ENCODE data around the gene C1QL4.

DNA sequence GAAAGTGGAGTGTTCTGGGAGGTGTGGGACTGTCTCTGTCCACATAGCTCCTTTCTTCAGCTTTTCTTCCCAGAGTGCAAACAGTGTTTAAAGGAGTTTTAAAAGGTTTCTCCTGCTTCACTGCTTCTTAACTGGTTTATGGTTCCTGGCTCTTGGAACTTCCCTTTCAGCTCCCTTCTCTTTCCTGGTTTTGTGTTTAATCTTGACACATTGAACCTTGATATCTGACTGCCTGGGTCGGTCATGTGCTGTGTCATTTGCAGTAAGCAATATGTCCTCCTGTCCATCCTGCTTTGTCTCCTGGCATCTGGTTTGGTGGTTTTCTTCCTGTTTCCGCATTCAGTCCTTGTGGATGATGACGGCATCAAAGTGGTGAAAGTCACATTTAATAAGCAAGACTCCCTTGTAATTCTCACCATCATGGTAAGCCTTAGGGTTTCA, 2.2 kb downstream of the TMEM106C start:
- RRBS, result no CpG with 5 or more reads among the region's 3 CpGs

DNA sequence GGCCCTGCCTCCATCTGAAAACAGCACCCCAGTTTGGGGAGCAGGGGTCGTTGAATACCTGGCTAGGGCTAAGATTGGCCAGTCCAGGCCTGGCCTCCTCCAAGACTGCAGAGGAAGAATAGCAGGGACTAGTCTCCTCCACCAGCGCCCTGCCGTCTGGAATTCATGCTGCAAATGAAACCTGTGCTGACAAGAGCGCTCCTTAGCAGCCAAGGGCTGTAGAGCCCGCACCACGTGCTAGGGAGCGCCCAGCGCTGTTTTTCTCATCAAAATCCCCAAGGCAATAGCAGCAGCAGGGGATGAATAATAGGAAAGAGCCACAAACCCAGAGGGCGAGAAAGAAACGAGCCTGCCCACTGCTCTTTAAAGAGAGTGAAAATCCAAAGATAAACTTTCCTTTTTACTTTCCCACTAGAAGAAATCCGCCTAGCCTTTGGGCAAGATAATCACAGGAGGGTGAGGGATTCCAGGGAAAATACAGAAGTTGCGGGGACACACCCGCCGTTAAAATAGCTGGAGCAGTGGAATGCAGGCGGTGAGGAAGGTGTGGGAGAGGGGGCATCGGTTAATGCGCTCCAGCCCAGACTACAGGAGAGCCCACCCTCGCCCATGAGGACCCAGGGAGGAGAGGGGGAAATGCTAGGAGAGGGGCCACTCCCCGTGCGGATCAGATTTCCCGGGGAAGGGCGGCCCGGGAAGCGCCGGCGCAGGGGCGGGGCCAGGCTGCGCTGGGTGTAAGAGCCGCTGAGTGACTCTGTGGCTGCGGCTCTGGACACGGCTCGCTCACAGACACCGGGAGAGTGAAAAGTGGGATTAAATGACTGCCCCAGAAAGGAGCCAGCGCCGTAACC, 3.1 kb downstream of the COL2A1 start:
- RRBS, result under 1% methylated on average over 8 of the region's 35 CpGs

DNA sequence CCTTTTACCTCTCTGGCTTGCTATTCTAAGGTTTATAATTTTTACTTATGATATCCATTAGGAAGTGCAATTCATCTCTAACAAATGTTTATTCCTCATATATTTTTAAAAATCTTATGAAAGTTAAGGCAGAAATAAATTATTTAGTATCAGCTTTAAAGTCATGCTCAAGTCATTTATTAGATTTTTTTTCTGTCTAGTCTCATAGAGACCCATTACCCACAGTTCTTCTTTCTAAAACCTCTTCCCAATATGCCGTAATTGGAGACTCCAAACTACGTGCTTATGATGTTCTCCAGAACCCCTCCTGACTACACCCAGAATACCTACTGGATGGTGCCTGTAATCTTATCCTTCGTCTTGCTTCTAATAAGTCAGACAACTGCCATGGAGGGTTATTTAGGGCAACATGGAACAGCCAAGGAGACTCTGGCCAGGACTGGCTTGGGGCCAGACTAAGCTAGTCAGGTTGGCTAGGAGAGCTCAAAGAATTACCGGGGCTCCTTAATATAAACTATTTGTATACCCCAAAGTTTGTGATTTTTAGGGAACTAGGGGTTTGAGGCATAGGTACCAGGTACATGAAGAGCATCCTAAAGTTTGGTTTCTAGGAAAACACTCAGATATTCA, 6.7 kb downstream of the PFKM start:
- RRBS, result no CpG with 5 or more reads among the region's 4 CpGs

DNA sequence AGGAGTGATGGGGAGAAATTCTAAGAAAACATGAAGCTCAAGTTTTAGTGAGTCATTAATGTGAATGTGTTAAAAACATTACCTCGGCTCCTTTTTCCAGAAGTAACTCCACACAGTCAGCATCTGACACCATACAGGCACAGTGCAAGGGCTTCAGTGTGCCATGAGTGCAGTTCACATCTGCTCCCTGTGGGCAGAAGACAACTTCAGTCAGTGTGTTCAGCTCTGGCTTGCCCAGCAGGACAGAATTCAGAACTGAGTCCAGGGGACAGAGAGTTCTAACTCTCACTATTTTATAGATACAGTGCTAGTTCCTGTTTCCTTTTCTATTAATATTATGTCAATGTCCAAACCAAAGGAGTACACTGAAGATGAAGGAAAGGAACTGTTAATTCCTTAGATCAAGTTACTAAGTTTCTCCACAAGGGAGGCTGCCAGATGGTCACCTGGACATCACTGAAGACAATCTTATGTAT, 6.2 kb downstream of the ASB8 start:
- RRBS, result no CpG with 5 or more reads among the region's 1 CpG

- RRBS, result no CpG with 5 or more reads among the region's 10 CpGs
Measured at GRCh38 chr12:48351797-48352214, 1.1 kb upstream of the ZNF641 start.

DNA sequence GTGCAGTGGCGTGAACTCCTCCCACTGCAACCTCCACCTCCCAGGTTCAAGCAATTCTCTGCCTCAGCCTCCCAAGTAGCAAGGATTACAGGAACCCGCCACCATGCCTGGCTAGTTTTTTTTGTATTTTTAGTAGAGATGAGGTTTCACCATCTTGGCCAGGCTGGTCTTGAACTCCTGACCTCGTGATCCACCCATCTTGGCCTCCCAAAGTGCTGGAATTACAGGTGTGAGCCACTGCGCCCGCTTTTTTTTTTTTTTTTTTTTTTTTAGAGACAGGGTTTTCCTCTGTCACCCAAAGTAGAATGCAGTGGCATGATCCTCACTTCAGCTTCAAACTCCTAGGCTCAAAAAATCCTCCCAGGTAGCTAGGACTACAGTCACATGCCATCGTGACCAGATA, 17.4 kb downstream of the KANSL2 start:
- RRBS, result no CpG with 5 or more reads among the region's 6 CpGs

- RRBS, result no CpG with 5 or more reads among the region's 5 CpGs
Measured at GRCh38 chr12:48768252-48768751, 20.6 kb downstream of the ADCY6 start.

- RRBS, result no CpG with 5 or more reads among the region's 10 CpGs
Measured at GRCh38 chr12:48850865-48851309, 1.1 kb downstream of the DDX23 start.

GRCh38 chr12:48979434-48980559, 1.7 kb downstream of the WNT1 start:
- RRBS, result 4% methylated on average over 24 of the region's 83 CpGs

GRCh38 chr12:48995199-48996271, 3.6 kb downstream of the DDN start:
- RRBS, result 2% methylated on average over 12 of the region's 34 CpGs

GRCh38 chr12:49049831-49050654, 10.6 kb downstream of the KMT2D start:
- RRBS, result no CpG with 5 or more reads among the region's 17 CpGs

- RRBS, result no CpG with 5 or more reads among the region's 6 CpGs
Measured at GRCh38 chr12:49095416-49096333, 1.1 kb upstream of the DHH start.

DNA sequence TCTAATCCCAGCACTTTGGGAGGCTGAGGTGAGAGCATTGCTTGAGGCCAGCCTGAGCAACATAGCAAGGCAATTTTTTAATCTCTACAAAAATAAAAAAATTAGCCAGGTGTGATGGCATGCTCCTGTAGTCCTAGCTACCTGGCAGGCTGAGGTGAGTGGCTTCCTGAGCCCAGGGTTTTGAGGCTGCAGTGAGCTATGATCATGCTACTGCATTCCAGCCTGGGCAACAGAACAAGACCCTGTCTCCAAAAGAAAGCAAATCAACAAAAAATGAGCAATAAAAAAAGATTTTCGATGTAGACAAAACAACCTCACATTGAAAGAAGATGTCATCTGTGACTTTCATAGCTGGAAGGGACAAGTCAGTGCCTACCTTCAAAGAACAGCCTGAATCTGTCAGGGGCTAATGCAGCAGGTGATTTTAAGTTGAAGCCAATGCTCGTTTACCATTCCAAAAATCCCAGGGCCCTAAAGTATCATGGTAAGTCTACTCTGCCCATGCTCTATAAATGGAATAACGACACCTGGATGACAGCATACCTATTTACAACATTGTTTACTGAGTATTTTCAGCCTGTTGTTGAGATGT, 20.1 kb upstream of the TUBA1B start:
- RRBS, result no CpG with 5 or more reads among the region's 3 CpGs

GRCh38 chr12:49198836-49199126, 9.9 kb upstream of the TUBA1A start:
- RRBS, result no CpG with 5 or more reads among the region's 4 CpGs

DNA sequence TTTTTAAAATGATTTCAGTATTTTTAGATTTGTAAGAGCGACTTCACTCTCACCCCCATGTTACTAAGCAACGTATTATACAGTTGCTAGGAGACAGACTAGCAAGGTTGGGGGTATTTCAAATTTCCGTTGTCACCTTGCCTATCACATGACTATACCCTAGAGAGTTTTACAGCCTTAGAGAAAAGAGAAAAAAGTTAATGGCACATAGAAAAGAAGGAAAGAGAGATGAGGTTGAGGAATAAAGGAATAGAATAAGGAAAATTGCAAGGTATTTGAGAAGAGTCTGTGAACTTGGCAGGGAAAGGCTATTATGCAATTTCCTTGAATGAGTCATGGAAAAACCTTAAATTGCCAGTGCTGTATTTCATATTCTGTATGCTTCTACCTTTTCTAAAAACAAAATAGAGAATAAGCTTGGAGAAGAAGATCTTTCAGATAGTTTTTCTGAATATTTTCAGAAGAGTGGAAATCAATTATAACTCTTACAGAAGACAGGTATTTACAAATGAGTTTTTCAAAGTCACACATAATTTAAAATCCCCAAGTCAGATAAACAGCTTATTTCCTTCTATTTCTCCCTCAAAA, 12.4 kb upstream of the TUBA1A start:
- RRBS, result no CpG with 5 or more reads among the region's 3 CpGs

- RRBS, result no CpG with 5 or more reads among the region's 6 CpGs
Measured at GRCh38 chr12:49232134-49232700, 32.7 kb upstream of the TUBA1C start.

- RRBS, result no CpG with 5 or more reads among the region's 9 CpGs
Measured at GRCh38 chr12:49255923-49256654, 8.8 kb upstream of the TUBA1C start.

DNA sequence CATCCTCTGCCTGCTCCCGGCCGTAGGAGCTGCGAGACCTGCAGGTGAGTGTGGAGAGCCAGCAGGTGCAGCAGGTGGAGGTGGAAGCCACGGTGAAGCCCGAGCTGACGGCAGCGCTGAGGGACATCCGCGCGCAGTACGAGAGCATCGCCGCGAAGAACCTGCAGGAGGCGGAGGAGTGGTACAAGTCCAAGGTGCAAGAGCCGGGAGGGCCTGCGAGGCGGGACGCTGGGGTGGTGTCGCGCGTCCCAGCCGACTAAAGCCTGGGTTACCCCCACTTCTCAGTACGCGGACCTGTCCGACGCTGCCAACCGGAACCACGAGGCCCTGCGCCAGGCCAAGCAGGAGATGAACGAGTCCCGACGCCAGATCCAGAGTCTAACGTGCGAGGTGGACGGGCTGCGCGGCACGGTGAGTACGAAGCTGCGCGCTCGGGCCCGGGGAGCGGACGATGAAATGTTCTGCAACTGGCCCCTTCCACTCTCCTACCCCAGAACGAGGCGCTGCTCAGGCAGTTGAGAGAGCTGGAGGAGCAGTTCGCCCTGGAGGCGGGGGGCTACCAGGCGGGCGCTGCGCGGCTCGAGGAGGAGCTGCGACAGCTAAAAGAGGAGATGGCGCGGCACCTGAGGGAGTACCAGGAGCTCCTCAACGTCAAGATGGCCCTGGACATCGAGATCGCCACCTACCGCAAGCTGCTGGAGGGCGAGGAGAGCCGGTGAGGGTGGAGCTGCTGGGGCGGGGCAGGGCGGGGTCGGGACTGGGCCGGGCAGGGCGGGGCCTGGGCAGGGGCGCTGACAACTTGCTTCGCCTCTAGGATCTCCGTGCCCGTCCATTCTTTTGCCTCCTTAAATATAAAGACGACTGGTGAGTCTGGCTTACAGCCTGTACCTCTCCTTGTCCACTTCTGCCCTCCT, 2.2 kb downstream of the PRPH start:
- RRBS, result 10% methylated on average over 10 of the region's 74 CpGs

DNA sequence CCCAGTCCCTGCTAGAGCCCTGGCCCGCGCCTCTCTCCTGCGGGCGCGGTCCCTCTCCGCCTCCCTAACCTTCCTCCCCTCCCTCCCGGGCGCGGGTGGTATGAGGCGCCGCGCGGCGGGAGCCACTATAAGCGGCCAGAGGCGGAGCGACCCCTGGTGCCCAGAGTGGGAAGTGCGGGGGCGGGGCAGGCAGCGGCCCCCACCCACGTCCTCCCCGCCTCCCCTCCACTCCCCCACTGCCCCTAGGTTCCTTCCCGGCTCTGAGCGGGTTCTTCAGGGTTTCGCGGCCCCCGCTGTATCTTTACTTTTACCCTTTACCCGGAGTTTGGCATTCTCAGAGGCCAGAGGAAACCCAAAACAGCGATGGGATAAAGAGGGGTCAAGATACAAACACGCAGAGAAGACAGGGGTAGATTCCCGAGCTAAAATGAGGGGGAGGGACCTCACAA, at the start of gene C1QL4:
Gene C1QL4 (minus strand): TSS at position 102 of the 449 bp plus-strand sequence.
- RRBS, result 3% methylated on average over 6 of the region's 31 CpGs

DNA sequence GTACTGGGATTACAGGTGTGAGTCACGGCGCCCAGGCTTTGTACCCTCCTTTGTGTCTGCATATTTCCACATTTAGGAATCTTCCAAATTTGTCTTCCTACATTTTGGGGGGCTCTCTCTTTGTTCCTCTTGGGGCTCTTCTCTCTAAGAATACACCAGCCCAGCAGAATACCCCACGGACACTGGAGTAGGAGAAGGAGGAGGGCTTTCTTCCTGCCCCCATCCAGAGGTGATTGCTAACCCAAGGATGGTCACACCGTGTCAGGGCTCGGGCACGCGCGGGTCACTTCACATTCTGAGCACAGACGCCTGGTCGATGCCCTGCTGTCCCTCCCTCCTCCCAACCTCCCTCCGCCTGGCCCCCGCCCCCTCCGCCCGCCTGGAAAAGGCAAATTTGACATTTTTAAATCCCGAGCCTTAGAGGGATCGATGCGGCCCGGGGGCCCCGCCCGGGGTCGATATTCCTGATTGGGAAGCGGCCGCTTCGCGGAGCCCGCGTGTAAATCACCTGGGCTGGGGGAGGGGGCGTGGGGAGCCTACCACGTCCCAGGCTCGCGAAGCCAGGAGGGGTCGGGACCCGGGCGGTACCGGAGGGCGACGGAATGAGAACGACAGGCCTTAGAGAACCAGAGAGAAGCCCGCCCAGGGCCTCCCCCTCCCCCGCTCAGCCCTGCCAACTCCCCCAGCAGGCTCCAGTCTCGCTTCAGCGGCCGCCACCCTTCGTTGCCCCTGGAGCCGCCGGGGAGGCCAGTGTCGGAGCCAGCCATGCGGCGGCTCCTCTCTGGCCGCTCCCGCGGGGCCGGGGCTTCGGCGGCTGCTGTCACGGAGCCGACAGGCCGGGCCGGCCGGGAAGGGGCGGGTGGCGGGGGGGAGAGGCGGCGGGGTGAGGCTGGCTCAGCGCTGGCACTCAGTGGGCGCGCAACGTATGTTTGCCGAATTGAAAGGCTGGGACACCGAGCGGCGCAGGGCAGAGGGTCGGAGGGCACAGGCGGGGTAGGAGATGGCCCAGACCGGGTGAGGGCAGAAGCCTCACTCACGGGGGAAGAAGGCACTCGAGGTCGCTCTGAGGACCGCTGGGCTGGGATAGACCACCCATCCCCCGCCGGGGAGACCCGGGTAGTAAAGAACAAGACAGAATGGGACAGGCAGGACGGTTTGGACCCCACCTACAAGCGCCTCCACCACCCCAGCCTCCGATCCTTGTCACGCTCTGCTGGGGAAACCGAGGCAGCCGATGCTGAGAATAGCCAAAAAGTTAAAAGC, 1.6 kb upstream of the DNAJC22 start:
- RRBS, result 3% methylated on average over 26 of the region's 88 CpGs